ENCODE data around the gene MGAT5.

- PRO-cap: no peak
- RAMPAGE, long total RNA, 2 experiments: no peak in any of the 2 experiments
Observed at GRCh38 chr2:130332315-130332856, 9.6 kb downstream of the CCDC115 start.

DNA sequence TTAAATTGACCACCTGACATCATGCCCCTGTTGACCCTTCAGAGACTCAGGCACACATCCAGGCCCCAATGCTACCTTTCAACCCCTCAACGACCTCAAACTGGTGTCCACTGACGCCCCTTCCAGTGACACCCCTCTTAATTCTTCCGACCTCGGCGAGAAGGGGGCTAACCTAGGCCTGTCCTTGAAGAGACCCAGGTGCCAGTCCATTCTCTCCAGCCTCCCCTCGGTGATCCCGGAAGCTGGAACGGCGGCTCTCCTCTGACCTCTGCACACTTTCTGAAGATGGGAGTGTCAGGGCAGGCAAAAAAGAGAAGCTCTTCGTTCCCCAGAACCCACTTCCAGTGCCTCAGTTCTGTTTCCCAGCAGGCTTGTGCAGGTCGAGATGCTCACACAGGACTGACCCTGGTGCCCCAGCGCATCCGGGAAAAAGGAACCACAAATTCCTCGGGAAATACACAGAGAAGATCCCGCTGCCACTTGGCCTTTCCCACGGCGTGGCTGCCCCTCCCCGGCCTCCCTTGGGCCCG is 766 bp upstream of the PTPN18 start:
- PRO-cap: no peak
- RAMPAGE, long total RNA, 2 experiments: no peak in any of the 2 experiments

DNA sequence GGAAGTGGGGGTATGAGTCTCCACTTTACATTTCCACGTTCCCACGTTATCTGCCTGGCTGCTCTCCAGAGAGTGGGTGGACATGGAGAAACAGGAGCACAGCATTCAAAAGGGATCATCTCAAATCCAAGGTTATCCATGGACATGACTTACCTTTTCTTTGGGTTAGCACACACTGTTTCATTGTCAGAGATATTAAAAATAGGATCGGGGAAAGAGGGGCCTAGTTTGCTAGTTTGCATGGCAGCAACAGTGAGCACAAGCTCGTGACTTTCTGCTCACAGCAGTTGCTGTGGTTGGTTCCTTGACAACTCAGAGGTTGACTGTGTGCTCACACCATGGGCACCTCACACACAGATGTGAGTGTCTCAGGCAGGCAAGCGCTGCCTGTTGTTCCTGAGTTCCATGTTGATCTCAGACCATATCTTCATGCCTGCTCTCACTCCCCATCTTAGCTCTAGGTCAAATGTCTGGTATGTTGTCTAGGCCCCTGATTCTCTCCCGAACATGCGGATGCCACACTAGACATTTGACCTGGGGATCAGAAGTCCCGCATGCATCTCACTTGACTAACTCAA is 32.6 kb downstream of the PTPN18 start:
- PRO-cap: no peak
- RAMPAGE, long total RNA, 2 experiments: no peak in any of the 2 experiments

- PRO-cap: no peak
- RAMPAGE, long total RNA, 2 experiments: no peak in any of the 2 experiments
Observed at GRCh38 chr2:130837646-130838247, 1.0 kb downstream of the ARHGEF4 start.

DNA sequence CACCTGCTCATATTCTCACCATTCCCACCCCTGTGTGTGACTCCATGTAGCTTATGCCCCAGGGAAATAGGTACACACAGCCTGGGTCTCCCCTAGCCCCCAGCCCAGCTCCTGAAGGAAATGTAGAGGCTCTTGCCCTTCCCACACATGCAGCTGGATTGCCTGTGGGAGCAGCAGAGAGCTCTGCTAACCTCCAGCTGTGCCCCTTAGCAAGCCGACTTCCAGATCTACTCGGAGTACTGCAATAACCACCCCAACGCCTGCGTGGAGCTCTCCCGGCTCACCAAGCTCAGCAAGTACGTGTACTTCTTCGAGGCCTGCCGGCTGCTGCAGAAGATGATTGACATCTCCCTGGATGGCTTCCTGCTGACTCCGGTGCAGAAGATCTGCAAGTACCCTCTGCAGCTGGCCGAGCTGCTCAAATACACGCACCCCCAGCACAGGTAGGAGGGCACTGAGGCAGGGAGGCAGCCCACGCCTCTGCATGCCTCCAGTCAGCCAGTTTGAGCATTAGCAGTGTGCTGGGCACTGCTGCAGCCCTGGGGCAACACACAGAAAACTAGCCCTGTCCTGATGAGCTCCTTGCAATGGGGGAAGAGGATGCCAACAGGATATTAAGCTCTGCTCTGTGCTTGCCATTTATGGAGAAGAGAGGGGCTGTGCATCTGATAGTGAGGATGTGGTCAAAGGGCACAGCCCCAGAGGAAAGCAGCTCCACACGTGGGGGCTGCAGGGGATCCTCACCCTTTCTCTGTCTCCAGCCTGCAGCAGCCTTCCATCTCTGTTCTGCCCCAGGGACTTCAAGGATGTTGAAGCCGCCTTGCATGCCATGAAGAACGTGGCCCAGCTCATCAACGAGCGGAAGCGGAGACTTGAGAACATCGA is 52.0 kb downstream of the FAM168B start:
- PRO-cap: no peak
- RAMPAGE, long total RNA, 2 experiments: no peak in any of the 2 experiments

- PRO-cap: no peak
- RAMPAGE, long total RNA, 2 experiments: no peak in any of the 2 experiments
Observed at GRCh38 chr2:131669043-131669502, 141.4 kb downstream of the CCDC74A start.

DNA sequence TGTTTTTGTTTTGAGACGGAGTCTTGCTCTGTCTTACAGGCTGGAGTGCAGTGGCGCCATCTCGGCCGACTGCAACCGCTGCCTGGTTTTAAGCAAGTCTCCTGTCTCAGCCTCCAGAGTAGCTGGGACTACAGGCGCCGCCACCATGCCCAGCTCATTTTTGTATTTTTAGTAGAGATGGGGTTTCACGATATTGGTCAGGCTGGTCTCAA is 155.3 kb downstream of the CCDC74A start:
- PRO-cap: no peak
- RAMPAGE, long total RNA, 2 experiments: no peak in any of the 2 experiments

DNA sequence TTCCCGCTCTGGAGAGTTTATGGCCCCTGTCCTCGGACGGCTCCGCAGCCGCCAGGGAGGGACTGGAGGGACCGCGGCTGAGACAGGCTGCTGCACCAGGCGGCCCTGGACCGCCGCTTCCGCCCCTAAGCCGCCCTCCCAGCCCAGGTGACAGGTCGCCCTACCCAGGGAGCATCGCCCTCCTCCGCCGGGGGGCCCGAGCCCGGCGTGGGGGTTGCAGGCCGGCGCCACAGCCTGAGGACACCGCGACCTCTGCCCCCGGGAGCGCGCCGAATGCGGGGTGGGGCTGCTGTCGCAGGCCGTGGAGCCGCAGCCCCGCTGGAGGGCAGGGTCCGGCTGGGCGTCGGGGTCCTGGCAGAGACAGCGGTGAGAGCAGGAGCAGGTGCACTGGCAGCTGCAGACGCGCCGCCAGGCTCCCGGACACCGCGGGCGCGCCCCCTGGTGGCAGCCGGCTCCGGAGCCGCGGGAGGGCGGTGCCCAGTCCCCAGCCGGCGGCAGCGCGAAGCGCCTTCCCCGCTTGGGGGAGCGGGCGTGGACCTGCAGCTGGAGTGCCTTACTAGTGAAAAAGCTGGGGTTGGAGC is 273.9 kb downstream of the CCDC74A start:
- PRO-cap: no peak
- RAMPAGE, long total RNA, 2 experiments: no peak in any of the 2 experiments

- PRO-cap: no peak
- RAMPAGE, long total RNA, 2 experiments: no peak in any of the 2 experiments
Observed at GRCh38 chr2:132254779-132255741, 93.3 kb upstream of the ANKRD30BL start.

DNA sequence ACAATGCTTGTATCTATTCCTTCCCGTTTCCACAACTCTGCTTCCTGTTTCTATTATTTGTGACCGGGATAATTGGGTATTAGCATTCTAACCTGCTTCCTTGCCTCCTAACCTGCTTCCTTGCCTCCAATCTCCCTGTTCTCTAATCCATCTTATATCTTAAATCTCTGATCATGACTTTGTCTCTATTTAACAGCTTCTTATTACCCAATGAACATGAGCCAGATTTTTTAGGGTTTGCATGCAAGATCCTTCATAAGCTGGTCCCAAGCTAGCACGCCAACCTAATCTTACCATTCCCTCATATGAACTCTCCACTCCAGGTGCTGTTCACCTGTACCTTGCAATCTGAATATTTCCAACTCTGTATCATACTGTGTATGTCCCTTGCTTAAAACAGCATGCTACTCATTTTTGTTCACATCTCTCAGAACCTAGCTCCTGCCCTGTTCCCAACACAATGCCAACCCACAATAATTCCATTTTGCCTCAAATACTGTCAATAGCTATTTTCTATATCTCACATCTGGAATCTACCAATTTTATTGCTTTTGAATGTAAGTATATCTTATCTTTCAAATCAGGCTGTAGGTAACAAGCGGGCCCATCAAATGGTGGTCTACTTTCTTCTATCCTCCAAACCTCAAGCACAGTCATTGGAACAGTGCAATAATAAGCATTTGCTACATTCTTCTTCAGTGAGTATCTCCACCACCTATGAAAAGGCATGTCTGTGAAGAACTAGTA is 411.5 kb downstream of the NCKAP5 start:
- PRO-cap: no peak
- RAMPAGE, long total RNA, 2 experiments: no peak in any of the 2 experiments

DNA sequence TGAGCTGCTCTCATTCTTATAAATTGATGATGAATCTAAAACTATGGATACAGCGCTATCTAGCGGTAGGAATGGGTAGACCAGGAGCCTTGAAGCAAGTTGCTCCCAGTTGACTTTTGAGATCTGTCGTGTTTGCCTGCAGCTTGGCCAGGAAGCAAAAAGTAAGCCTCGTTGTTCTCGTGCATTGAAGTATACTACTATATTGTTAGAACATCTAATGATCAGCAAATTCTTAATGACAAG is 211.9 kb upstream of the NCKAP5 start:
- PRO-cap: no peak
- RAMPAGE, long total RNA, 2 experiments: no peak in any of the 2 experiments

DNA sequence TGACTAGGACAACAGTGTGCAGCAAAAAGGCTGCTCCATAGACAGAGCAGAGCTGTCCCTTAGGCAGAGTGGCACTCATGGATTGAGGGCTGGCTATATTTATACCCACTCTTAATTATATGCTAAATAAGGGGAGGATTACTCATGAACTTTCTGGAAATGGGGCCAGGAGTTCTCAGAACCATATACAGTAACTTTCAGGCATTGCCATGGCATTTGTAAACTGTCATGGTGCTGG is 279.6 kb upstream of the MGAT5 start:
- PRO-cap: no peak
- RAMPAGE, long total RNA, 2 experiments: no peak in any of the 2 experiments

DNA sequence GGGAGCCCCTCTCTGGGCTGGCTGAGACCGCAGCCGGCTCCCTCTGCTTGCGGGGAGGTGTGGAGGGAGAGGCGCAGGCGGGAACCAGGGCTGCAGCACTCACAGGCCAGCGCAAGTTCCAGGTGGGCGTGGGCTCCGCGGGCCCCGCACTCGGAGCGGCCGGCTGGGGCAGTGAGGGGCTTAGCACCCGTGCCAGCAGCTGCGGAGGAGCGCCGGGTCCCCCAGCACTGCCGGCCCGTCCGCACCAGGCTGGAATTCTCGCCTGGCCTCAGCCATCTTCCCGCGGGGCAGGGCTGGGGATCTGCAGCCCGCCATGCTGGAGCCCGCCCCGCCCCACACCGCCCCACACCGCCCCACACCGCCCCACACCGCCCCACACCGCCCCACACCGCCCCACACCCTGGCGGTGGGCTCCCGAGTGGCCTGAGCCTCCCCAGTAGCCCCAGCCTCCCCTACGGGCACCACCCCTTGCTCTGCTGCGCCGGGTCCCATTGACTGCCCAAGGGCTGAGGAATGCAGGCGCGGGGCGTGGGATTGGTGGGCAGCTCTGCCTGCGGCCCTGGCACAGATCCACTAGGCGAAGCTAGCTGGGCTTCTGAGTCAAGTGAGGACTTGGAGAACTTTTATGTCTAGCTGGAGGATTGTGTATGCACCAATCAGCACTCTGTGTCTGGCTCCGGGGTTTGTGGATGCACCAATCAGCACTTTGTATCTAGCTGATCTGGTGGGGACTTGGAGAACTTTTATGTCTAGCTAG is 123.8 kb upstream of the MGAT5 start:
- PRO-cap: no peak
- RAMPAGE, long total RNA, 2 experiments: no peak in any of the 2 experiments

- PRO-cap: no peak
- RAMPAGE, long total RNA, 2 experiments: no peak in any of the 2 experiments
Observed at GRCh38 chr2:134153976-134154759, 99.7 kb upstream of the MGAT5 start.

GRCh38 chr2:134217411-134218415 is 36.2 kb upstream of the MGAT5 start:
- PRO-cap: no peak
- RAMPAGE, long total RNA, 2 experiments: start-site peak on the plus strand in 1 of 2 experiments, at chr2:134217572-134217994 at its widest, 5 reads per replicate

DNA sequence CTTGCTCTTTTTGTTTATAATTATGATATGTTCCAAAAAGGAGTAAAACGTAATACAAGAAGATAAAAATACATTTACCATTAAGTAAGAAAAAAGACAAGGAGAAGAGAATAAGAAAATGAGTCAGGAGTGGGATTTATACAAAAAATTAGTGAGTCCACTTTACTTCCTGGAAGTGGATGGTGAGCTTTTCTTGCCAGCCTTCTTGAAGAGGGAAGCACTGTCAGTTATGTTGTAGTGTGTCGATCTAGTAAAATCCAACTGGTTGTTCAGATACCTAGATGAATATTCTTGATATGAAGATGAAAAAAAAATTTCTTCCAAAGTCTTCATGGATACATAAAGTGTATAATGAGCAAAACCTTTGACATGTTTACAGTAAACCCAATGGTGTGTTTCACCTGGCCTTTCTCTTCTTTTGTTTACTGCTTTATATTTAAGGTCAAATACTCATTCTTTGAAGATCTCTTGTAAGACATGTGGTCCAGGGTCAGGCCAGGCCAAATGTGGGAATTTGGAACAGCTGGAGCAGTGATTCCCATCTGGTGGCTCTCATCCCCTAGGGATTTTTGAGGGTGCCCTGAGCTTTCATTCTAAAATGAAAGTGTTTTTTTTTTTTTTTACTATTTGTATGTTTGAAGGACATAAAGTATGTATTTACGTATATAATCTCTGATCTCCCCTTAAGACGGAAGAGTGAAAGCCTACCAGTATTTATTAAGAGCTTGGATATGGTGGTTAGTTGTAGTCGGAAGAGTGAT is 13.9 kb upstream of the MGAT5 start:
- PRO-cap: no peak
- RAMPAGE, long total RNA, 2 experiments: no peak in any of the 2 experiments

DNA sequence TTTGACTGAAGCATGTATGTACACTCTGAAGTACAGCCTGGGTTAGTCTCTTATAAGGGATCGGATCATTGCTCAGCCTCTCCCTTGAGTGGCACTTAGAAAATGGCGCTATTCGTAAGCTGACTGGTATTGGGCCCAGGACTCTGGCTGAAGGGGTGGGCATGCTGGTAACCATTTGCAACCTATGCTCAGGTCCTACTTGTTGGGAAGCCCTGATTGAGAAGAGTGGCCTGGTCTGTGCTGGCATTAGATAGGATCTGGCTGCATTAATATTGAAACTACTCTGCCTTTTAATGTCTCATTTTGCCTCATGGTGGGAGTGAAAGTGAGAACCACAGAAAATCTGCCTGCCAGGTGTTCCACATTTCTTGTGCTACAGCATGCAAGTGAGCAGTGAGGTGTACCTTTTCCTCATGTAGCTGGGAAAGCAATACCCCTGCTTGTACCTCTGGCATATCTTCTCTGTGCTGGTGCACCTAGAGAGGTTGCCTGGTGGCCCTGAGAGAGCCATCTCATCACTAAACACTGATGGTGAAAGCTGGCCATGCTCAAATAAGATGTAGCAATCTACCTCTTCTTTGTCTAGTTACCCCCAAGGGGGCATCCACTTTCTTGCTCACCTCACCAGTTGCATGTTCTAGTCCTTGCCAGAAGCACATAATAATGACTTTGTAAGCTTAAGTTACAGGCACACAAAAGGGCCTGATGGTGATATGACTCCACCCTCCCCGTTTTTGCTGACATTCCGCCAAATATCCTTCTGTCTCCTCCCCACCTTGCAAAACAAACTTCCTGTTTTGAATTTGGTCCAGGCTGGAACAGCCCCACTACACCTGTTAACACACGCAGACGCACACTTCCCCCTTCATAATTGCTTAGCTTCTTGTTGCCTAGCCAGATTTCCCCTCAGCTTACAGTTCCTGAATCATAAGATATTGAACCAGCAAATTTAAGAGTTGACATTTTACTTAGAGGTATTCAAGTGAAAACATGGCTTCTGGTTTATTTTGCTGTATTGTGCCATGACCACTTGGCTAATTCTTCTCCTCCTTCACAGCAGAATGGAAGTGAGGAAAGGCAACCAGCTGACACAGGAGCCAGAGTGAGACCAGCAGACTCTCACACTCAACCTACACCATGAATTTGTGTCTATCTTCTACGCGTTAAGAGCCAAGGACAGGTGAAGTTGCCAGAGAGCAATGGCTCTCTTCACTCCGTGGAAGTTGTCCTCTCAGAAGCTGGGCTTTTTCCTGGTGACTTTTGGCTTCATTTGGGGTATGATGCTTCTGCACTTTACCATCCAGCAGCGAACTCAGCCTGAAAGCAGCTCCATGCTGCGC is at the start of gene MGAT5:
Gene MGAT5 (plus strand): TSS at position 868 of the 1,340 bp plus-strand sequence.
- PRO-cap: no peak
- RAMPAGE, long total RNA, 2 experiments: no peak in any of the 2 experiments

DNA sequence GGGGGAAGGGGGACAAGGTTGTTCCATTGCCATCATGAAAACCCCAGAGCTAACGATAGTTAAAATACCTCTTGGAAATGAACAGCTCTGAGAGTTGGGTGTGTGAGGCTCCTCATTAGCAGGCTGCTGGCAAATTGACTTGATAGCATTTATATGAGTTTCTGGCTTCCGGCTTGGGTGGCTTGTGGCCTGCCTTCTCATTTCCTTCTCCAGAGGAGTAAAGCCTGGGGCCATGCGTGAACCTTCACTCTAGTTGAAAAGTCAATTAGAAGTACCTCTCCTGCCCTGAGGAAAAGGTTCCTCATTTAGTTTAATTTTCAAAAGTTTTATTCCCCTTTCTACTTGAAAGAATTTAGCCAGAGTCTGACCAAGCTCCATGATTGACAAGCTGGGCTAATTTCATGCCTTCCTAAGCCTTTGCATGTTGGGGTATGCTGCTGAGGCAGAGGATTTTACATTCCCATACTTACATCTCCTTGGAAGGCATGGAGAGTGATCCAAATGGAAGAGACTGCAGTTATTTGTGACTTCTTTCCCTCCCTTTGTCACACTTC is 67.1 kb downstream of the MGAT5 start:
- PRO-cap: no peak
- RAMPAGE, long total RNA, 2 experiments: no peak in any of the 2 experiments

- PRO-cap: no peak
- RAMPAGE, long total RNA, 2 experiments: no peak in any of the 2 experiments
Observed at GRCh38 chr2:134396417-134397060, 142.7 kb downstream of the MGAT5 start.

GRCh38 chr2:134839719-134840052 is 1.3 kb downstream of the ACMSD start:
- PRO-cap: no peak
- RAMPAGE, long total RNA, 2 experiments: no peak in any of the 2 experiments